B cell (primary cell): Measurements from ENCODE around the genes GOLGA8A and NANOGP8.

DNA sequence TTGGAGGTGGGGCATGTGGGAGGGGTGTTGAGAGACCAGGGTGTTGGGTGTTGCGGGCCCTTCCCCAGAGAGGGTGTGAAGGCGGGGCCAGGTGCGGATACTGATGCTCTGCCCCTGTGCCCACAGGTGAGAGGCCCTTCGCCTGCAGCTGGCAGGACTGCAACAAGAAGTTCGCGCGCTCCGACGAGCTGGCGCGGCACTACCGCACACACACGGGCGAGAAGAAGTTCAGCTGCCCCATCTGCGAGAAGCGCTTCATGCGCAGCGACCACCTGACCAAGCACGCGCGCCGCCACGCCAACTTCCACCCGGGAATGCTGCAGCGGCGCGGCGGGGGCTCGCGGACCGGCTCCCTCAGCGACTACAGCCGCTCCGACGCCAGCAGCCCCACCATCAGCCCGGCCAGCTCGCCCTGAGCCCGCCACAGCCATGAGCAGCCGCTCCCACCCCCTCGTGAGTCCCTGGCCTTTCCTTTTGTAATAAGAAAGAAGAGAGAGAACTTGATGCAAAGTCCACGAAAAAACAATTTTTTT lies 45.3 kb downstream of the KLF13 start:
- PRO-cap, result no peak
- CAGE, long polyA plus RNA, result no peak

GRCh38 chr15:31396929-31397648 lies 70.5 kb downstream of the KLF13 start:
- PRO-cap, result no peak
- CAGE, long polyA plus RNA, result no peak

GRCh38 chr15:31490010-31490465 lies 163.4 kb downstream of the KLF13 start:
- PRO-cap, result no peak
- CAGE, long polyA plus RNA, result no peak

DNA sequence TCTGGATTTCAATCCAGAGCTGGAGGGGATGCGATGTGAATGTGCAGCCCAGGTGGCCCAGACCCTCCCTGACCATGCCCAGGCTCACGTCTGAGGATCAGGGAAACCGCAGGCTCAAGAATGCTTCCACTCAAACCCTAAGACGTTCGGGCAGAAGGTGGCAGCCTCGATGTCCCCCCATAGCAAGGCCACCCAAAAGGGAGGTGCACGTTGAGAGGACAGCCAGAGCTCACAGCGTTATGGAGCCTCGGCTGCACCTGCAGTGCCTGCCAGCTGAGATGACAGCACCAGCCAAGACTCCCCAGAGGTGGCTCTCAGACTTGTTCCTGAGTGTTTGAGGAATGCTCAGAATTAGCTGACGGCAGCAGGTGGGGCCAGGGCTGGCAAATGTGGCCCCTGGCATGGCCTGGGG lies 177.7 kb downstream of the KLF13 start:
- PRO-cap, result no peak
- CAGE, long polyA plus RNA, result no peak

- PRO-cap, result no peak
- CAGE, long polyA plus RNA, result no peak
These were observed 238.8 kb downstream of the OTUD7A start for GRCh38 chr15:31631522-31632298.

DNA sequence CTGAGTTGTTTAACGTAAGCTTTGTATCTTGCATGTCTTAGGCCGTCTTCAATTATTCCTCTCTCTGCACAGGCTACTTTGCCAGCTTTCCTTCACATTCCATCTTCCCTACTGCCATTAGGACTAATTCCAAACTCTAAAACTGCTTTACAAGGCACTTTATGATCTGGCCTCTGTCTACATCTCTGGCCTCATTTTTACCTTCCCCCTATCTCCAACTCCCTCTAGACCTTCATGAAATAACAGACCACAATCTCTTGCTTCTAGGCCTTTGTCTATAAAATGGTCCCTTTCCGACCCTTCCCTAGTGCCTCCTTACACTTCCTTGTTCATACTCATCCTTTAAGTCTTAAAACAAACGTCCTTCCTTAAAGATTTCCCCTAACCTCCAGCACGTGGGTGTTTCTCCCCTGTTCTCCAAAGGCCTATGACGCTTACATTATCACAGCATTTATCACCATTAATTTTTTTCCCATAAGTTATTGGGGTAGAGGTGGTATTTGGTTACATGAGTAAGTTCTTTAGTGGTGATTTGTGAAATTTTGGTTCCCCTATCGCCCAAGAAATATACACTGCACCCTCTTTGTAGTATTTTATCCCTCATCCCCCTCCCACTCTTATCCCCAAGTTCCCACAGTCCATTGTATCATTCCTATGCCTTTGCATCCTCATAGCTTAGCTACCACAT lies 171.7 kb downstream of the GREM1 start:
- PRO-cap, result no peak
- CAGE, long polyA plus RNA, result no peak

GRCh38 chr15:32908009-32908752 lies 190.4 kb downstream of the GREM1 start:
- PRO-cap, result no peak
- CAGE, long polyA plus RNA, result no peak

DNA sequence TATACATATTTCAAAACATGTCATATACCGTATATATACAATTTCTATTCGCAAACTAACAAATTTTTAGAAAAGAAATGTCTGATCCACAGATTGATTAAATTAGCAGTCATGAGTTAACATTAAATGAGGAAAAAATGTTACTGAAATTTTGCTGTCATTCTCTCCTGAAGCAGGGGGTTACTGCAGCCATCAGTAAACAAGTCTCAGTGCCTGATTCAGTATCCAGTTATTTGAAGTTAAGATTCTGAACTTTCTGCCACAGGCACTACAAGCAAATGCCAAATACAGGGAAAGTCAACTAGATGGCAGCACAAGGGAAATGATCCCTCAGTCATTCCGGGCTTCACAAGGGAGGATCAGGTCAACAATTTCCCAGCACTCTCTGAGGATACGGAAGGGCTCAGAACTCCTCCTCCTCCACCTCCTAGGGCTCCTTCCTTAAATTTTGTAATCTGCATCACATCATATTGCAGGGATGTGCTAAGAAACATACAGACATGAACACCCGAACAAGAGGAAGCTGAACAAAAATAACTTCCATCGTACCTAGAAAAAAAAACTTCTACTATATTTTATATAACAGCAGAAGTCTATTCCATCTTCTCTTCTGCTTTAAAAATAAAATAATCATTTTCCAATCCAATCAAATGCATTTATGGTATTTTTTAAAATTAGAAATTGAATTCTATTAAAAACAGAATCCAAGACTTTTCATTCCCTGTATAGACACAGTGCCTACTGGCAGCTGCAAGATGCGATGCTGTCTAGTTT lies 187.2 kb downstream of the FMN1 start:
- PRO-cap, result no peak
- CAGE, long polyA plus RNA, result no peak

- PRO-cap, result no peak
- CAGE, long polyA plus RNA, result no peak
These were observed 102.3 kb downstream of the FMN1 start for GRCh38 chr15:33091902-33092856.

DNA sequence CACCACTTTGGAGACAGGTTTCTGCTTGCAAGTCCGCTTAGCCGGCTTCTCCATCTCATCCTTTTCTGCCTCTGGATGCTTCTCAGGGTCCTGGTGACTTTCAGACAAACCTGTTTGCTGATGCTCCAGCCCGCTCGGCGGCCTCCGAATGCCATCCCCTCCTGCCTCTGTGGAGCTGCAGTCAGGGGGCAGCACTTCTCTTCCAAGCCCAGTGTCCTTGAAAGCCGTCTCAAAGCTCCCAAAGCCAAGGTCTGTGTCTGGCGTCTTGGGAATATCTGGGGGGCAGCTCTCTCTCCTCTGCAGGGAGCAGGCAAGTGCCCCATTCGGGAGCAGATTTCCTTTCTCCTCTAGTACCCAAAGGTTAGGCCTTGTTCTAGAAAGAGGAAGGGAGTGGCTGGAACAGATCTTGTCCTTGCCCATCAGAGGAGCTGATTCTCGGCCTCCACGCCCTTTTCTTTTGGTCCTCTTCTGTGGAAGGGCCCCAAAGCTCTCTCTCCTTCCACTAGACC lies 40.5 kb downstream of the FMN1 start:
- PRO-cap, result no peak
- CAGE, long polyA plus RNA, result no peak

GRCh38 chr15:33242018-33242566 lies 47.6 kb upstream of the FMN1 start:
- PRO-cap, result no peak
- CAGE, long polyA plus RNA, result no peak

DNA sequence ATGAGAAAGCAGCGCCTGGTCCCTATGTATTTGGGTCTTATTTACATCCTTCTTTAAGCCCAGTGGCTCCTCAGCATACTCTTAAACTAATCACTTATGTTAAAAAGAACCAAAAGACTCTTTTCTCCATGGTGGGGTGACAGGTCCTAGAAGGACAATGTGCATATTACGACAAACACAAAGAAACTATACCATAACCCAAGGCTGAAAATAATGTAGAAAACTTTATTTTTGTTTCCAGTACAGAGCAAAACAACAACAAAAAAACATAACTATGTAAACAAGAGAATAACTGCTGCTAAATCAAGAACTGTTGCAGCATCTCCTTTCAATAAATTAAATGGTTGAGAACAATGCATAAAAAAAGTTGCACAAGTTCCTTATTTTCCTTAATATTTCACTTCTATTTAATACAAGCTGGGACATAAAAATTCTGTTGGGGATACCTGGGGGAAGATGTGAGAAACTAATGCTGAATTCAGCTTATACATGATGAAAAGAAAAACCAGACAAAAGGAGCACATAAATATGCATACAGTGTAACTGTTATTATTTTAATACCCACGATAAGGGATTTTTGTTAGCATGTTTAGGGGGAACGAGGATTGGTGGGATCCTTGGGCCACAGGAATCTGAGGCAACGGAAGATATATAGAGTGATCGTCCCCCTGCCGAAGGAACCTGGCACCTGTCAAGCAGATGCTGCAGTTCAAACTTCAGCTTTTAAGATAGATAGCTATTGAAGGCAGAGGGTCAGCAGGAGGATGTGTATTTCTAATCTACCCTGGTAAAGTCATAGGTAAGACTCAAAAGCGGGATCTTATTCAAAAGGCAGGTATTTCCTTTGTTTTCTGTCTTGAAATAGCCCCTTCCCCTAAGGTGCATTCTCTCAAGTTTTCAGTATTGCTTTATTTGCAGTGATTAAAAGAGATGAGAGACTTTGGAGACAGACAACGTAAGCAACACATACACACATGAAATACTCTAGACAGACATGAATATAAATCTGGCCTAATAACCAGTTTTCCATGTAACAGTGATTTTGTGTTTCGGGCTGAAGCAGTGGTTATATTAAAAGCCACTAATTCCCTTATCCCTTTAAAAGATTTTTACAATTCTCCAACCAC lies 5.3 kb downstream of the EMC4 start:
- PRO-cap, result bidirectional peak, plus-strand start at position 657 of the sequence, minus-strand start at position 655 of the sequence
- CAGE, long polyA plus RNA, result no peak

DNA sequence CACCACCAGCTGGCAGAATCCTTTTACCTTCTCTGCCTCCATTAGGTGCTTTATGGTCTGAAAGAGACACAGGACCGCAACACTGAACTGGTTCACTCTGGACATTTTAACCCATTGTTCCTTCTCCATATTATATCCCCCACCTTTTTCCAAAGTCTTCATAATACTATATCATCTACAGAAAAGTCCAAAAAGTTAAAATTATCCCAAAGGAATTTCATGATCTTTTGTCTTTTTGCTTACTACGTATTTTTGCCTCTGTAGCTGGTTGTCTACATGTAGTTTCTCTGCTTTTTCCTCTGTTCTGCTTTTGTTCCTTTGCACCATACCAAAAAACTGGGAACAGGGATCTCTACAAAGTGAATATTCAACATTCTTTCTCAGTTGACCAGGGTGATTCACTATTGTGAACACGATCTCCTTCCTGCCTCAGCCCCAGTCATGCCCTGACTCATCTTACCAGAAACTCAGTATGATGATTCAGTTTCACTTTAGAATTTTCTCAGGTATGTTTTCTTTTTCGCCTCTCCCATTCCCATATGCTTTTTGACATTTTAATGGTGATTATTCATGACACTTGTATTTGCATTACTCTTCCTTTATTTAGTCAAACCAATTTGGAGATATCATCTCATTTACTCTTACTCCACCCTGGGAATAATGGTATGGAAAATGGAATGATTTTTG lies 14.4 kb downstream of the EMC4 start:
- PRO-cap, result no peak
- CAGE, long polyA plus RNA, result no peak

DNA sequence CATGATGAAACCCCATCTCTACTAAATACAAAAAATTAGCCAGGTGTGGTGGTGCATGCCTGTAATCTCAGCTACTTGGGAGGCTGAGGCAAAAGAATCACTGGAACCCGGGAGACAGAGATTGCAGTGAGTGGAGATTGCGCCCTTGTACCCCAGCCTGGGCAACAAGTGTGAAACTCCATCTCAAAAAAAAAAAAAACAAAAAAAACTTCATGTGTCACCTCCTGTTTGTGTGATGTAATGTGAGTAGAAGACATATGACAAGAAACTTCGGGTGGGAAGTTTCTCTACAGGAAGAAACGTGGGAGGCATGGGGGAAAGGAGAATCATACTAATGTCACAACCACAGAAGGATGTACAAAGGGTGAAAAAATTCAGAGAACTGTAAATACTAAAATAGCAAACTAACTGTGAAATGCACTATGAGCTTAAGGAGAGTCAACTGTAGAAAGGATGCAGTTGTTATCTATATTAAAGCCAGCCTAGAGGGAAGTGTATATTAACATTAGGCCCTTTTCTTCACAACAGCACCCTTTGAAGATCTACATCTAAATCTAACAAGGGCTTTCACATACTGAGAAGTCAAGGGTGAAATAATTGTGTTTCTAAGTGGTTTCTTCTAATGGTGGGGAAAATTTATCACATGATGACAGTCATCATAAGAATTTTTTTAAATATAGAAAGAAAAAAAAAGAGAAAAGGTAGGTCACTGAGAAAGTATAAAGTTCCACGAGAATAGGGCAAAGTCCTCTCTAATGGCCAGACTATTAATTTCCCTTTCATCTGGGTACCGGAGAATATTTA lies 3.5 kb downstream of the SLC12A6 start:
- PRO-cap, result no peak
- CAGE, long polyA plus RNA, result no peak

DNA sequence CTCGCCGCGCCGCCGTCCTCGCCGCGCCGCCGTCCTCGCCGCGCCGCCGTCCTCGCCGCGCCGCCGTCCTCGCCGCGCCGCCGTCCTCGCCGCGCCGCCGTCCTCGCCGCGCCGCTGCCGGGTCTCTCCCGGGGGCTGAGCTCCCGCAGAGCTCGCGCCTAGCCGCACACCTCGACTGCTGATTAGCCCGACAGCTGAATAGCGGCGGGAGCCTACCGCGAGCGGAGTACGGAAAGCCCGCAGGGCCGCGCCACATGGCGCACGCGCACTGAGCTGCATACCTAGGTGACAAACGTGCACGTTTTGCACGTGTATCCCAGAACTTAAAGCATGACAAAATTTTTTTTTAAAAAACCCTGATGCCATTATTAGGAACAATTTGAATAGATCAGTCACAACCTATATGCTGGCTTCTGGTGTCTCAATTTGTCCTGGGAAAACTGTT lies at the start of gene GOLGA8A:
Gene GOLGA8A (minus strand): TSS at position 203 of the 445 bp plus-strand sequence.
- PRO-cap, result unidirectional peak, minus-strand start at position 184 of the sequence
- CAGE, long polyA plus RNA, result no peak

- PRO-cap, result no peak
- CAGE, long polyA plus RNA, result no peak
These were observed 73.0 kb upstream of the GOLGA8B start for GRCh38 chr15:34656217-34657064.

DNA sequence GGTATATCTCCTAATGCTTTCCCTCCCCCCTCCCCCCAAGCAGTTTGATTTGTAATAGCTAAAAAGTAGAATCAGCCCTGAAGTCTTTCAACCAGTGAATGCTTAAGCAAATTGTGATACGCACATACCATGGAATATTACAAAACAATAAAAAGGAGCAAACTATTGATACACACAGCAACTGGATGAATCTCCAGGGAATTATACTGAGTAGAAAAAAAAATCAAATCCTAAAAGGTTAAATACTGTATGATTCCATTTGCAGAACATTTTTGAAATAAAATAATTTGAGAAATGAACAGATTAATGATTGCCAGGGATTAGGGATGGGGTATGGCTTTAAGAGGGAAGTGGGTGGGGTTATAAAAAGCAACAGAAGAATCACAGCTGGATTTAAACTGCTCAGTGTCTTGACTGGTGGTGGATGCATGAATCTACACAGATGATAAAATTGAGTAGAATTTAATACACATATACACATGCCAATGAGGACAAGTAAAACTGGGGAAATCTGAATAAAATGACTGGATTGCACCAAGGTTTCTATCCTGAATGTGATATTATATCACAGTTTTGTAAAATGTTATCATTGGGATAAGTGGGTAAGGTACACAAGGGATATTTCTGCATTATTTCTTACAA lies 79.6 kb upstream of the GOLGA8B start:
- PRO-cap, result no peak
- CAGE, long polyA plus RNA, result no peak

- PRO-cap, result no peak
- CAGE, long polyA plus RNA, result no peak
These were observed 32.7 kb downstream of the GJD2 start for GRCh38 chr15:34721677-34722913.

DNA sequence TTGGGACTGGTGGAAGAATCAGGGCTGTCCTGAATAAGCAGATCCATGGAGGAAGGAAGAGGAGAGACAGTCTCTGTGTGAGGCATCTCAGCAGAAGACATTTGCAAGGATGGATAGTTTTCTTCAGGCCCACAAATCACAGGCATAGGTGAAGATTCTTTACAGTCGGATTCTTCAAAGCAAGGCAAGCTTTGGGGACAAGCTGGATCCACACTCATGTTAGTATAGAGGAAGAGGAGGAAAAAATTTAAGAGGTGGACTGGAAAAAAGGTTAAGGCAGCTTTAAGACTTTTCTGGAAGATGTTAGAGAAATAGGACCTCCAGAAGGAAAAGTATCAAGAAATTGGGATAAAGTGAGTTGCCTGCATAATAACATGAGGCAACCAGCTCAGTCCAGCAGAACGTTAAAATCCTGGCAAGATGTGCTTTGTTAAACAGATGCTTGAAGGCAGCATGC lies at the start of gene NANOGP8:
Gene NANOGP8 (minus strand): TSS at position 403 of the 457 bp plus-strand sequence.
- PRO-cap, result no peak
- CAGE, long polyA plus RNA, result no peak

- PRO-cap, result no peak
- CAGE, long polyA plus RNA, result no peak
These were observed 73.8 kb upstream of the NANOGP8 start for GRCh38 chr15:35158691-35159467.